Cerebral cortex (tissue), 2 donors: ENCODE data around the genes STX1B, ZNF267 and TP53TG3.

DNA sequence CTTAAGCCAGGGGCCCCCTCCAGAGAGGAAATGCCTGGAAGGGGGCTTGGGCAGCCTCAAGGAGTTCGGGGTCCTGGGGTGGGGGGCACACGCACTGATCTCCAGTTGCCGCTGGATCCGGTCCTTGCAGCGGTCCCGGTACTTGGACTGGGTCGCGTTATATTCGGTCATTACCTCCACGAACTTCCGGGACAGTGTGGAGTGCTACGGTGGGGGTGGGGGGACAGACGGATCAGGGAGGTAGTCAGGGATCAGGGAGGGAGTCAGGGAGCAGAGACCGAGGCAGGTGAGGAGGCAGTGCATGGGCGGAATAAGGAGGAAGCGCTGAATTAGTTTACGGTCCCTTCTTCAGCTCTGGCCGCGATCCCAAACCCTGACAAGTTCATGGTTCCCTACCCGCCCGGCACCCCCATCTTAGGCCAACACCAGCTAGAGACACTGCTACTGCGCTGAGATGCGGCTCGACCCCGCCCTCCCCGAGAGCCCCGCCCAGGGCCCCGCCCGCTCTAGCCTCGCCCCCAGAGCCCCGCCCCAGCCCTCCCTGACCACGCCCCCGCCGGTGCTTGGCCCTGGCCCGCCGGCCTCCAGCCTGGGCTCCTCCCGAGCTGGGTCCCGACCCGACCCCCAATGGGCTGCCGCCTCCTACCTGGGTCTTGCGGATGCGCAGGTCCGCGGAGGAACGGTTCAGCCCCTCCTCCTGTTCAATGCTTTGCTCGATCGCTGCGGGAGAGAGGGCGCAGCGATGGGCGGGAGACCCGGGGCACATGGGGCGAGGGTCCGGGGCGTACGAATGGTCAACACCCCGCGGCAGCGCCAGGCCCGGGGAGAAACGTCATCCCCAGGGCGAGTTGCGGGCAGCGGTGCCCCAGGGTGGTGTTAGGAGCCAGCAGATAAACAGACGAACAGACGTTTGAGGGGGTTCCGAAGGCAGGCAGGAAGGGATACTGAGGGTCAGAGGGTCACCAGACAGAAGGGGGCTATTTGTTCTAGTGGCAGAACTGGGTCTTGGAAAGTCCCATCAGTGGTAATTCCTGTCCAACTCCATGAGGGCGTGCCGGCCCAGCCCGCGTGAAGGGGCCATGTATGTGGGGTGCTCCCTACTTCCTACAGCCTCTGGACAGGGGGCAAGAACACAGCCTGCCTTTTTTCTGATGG, 12.2 kb downstream of the HSD3B7 start:
- PRO-cap, 2 experiments = peak in 1 of 2 experiments; most common plus-strand start position 548 of the sequence (in 1); most common minus-strand start position 440 of the sequence (in 1)

DNA sequence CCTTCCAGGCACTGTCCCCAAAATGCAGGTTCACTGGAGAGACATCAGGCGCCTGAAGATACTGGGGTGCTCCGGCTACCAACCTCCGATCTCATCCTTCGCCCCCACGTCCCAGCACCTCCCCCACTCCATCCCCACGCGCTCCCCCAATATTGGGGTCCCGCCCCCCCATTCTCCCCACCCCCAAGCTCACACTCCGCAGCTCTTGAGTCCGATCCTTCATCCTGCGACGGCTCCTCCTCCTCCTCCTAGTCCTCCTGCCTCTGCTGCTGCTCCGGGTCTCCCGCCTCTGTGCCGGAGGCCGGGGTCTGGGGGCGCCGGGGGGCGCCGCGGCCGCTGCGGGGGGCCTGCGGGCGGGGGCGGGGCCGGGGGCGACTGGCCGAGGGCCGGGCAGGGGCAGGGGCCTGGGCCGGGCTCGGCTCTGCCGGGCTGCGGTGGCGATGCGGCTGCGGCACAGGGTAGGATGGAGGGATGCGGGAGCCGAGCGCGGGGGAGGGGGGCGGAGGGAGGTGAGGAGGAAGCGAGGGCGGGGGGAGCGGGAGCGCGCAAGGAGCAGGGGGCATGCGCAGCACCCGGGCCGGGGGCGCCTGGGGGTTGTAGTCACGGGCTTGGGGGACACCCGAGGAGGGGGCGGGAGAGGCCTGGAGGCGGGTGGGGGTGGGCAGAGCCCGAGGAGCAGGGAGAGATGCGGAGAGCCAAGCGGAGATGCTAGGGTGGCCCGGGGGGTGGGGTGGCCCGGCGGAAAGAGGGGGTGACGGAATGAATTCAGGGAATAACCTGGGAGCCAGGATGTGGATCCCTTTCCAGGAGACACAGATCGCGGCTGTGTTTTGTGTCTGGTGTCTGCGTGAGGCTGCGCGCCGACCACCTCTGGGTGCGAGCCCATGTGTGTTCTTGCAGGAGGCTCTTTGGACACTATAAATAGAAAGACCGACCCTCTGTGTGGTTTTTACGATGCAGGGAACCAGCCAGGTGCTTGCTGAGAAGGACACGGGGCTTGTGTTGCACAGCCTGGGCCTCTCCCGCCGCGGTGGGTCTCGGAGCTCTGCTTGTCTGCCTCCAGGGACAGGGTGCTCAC, at the start of gene STX1B:
Gene STX1B (minus strand): TSS at position 465 of the 1,078 bp plus-strand sequence.
- PRO-cap, 2 experiments = peak in 1 of 2 experiments; most common plus-strand start position 664 of the sequence (in 1); most common minus-strand start position 465 of the sequence (in 1)

GRCh38 chr16:31034125-31034820, 915 bp downstream of the STX4 start:
- PRO-cap, 2 experiments = peak in 1 of 2 experiments; most common minus-strand start chr16:31034327 (in 1)

GRCh38 chr16:31080382-31081170, 6.4 kb downstream of the ZNF646 start:
- PRO-cap, 2 experiments = no peak in any of the 2 experiments

DNA sequence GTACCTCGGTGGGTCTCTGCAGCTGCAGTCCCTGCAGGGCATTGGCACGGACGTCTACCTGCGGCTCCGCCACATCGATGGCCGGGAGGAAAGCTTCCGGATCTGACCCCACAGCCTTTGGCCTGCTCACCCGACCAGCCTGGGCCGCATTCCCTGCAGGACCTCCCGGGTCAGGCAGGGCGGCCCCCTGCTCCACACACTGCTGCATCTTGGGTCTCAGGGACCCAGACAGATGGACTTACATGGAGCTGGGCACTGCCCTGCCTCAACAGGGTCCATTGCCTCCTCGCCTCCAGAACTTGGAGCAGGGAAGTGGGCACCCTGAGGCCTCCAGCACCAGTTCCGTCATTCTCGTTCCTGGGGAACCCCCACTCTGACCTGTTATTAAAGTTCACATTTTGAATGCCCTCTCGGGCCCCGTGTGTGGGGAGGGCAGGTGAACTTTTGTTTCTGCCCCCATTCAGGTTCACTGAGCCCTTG, 4.0 kb downstream of the BCKDK start:
- PRO-cap, 2 experiments = no peak in any of the 2 experiments

DNA sequence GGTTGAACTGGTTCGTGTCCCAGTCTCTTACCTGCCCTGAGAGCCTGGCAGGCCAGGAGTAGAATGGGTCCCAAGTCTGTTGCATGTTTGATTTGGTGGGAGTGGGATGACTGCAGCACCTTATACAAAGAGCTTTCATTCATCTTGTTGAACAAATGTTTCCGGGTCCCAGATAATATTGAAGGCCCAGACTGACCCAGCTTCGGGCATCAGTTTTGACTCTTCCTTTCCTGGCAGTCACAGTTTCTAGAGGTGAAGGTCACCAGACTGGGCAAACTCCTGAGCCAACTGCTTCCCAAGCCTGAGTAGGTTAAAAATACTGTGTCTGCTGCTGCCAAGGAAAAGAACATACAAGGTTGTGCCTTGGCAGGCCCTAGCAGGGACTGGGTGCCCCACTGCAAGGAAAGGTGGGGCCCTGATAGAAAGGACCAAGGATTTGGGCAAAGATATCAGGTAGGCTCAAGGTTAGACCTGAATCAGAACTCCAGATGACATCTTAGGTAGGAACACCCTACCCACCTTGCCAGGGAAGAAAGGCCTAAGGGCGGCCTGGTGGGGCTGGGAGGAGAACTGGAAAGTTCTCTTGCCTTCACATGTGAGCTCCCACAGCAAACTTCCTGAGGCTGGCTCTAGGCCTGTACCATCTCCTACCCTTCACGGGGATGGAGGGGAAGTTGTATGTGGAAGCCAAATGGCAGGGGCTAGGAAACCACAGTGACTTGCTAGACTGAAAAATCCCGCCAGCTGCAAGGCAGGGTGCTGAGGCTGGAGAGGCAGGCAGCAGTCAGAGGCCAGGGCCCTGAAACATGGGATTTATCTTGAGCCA, 4.6 kb upstream of the KAT8 start:
- PRO-cap, 2 experiments = no peak in any of the 2 experiments

GRCh38 chr16:31181042-31181886, 1.3 kb downstream of the FUS start:
- PRO-cap, 2 experiments = no peak in any of the 2 experiments

DNA sequence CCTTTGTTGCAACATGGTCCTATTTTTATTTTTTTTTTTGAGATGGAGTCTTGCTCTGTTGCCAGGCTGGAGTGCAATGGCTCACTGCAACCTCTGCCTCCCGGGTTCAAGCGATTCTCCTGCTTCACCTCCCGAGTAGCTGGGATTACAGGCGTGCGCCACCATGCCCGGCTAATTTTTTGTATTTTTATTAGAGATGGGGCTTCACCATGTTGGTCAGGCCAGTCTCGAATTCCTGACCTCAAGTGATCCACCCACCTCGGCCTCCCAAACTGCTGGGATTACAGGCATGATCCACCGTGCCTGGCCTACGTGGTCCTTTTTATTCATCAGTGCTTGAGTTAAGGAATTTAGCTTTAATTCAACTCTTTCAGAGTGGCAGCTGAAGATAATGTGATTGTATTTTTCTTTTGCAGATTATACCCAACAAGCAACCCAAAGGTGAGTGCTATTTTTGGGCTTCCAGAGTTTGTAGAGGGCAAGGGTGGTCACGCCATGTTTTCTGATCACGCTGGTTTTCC, 2.1 kb downstream of the FUS start:
- PRO-cap, 2 experiments = no peak in any of the 2 experiments

DNA sequence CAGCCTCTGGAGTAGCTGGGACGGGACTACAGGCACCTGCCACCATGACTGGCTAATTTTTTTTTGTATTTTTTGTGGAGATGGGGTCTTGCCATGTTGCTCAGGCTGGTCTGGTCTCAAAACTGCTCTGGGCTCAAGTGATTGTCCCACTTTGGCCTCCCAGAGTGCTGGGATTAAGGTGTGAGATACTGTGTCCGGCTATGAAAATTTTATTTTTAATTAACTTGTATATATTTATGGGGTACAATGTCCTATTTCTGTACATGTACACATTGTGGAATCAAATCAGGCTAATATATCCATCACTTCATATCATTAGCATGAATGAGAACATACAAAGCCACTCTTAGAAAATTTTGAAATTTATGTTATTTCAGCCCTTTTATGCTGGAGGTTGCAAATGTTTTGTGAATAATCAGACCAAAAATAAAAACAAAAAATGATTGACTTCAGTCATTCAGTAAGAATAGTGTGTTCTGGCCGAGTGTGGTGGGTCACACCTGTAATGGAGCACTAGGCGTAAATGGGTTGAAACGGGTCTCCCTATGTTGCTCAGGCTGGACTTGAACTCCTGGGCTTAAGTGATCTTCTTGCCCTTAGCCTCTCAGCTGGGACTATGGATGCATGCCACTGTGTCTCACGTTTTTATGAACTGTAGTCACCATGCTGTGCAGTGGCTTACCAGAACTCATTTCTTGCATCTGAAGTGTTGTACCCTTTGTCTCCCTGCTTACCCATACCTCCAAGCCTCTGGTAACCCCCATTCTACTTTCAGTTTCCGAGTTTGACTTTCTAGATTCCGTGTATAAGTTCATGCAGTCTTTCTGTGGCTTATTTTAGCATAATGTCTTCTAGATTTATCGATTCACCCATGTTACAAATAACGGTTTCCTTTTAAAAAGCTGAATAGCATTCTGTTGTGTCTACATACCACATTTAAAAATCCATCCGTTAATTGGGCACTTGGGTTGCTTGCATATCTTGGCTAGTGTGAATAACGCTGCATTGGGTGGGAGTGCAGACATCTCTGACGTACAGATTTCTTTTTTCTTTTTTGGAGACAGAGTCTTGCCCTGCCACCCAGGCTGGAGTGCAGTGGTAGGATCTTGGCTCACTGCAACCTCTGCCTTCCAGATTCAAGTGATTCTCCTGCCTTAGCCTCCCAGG, 7.8 kb downstream of the PYCARD start:
- PRO-cap, 2 experiments = no peak in any of the 2 experiments

DNA sequence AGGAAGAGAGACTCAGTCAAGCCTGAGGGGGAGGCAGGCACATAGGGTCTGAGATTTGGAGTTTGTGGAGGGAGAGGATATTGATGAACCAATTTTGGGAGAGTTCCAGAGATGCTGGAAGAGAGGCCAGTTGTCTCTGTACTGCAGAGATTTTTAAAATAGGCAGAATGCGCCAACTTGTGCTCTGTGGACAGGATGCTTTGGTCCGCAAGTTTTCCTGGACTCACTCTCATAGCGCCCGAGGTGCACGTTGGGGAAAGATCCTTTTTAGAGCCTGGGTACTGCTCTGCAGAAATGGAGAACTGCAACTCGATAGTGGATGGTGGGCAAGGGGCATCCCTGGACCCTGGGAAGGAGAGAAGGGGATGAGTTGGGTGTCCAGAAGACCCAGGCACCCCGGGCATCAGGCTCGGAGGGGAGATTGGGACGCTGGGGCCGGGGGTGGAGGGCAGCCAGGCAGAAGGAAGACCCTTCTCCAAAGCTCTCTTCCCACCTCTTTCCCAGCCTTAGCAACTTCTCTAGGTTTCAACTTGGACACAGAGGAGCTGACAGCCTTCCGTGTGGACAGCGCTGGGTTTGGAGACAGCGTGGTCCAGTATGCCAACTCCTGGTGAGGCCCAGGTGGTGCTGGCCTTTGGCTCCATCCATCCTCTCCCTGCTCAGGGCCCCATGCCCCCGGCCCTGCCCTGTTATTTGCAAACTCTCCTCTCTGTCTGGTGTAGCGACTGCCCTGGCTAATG, 583 bp downstream of the ITGAX start:
- PRO-cap, 2 experiments = no peak in any of the 2 experiments

GRCh38 chr16:31380465-31381154, 12.5 kb upstream of the ITGAD start:
- PRO-cap, 2 experiments = no peak in any of the 2 experiments

GRCh38 chr16:31454371-31454903, 4.9 kb upstream of the ARMC5 start:
- PRO-cap, 2 experiments = no peak in any of the 2 experiments

DNA sequence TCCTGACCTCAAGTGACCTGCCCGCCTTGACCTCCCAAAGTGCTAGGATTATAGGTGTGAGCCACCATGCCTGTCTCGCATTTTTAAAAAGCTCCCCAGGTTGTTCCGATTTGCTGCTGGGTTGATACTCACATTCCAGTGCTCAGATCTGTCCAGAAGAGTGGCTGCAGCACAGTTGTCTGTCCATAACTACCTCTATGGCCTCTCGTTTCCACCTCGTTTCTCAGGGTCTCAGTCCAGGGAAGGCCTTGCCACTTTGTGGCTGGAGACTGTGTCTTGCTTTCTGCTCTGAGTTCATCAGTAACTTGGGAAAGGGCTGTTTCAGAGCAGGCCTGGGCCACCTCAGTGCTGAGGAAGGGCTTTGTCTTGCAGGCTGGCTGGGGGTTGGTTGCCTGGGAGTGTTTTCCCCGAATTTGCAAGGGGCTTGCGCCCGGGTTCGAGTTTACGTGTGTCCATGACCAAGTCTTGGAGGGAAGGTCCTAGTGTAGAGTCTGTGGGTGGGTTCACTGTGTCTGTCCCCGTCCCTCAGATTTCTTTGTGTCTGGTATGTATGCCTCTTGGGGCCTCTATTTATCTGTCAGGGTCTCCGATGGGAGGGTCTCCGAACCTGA, 767 bp upstream of the TGFB1I1 start:
- PRO-cap, 2 experiments = no peak in any of the 2 experiments

DNA sequence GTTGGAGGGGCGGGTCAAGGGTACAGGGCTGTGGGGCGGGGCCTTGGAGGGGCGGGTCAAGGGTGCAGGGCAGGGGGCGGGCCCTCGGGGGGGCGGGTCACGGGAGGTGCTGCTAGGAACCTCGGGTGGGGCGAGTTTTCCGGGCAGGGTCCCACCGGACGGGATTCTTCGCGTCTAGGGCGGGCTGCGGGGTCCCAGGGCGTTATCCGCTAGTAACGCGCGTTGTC, 5.0 kb downstream of the TGFB1I1 start:
- PRO-cap, 2 experiments = peak in 1 of 2 experiments; most common plus-strand start position 124 of the sequence (in 1)

DNA sequence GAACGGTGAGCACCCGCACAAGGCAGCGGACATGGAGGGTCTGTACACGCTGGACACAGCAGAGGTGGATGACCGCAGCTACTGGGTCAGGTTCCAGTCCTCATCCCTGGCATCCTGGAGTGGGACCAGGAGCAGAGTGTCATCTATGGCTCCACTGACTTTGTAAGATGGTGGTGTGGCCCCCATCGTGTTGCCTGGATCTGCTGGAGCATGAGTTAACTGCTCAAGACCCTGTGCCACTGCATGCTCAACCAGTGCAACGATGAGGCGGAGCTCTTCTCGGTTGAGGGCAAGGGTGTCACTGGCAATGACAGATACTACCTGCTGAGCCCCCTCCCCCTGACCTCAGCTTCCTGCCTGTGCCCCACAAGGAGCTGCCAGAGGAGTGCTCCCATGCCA, 4.9 kb upstream of the KRBOX5 start:
- PRO-cap, 2 experiments = no peak in any of the 2 experiments

GRCh38 chr16:31873688-31874627, at the start of gene ZNF267:
ZNF267 (plus strand) TSS chr16:31873807.
- PRO-cap, 2 experiments = peak in 1 of 2 experiments; most common plus-strand start chr16:31873780 (in 1)

GRCh38 chr16:32676128-32676323, at the start of gene TP53TG3:
TP53TG3 (minus strand) TSS chr16:32676165.
- PRO-cap, 2 experiments = no peak in any of the 2 experiments

- PRO-cap, 2 experiments = no peak in any of the 2 experiments
Observed at GRCh38 chr16:33991538-33992079, 532.2 kb downstream of the TP53TG3F start.

- PRO-cap, 2 experiments = no peak in any of the 2 experiments
Observed at GRCh38 chr16:34050119-34050318, 590.6 kb downstream of the TP53TG3F start.

DNA sequence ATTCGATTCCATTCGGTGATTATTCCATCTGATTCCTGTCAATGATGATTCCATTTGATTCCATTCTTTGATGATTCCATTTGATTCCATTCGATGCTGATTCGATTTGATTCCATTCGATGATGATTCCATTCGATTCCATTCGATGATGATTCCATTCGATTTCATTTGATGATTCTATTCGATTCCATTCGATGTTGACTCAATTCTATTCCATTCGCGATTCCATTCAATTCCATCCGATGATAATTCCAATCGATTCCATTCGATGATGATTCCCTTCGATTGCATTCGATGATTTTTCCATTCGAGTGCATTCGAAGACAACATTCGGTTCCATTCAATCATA, 1496.6 kb downstream of the TP53TG3F start:
- PRO-cap, 2 experiments = peak in 1 of 2 experiments; most common plus-strand start position 190 of the sequence (in 1)